ENCODE results near the gene TPM2.

DNA sequence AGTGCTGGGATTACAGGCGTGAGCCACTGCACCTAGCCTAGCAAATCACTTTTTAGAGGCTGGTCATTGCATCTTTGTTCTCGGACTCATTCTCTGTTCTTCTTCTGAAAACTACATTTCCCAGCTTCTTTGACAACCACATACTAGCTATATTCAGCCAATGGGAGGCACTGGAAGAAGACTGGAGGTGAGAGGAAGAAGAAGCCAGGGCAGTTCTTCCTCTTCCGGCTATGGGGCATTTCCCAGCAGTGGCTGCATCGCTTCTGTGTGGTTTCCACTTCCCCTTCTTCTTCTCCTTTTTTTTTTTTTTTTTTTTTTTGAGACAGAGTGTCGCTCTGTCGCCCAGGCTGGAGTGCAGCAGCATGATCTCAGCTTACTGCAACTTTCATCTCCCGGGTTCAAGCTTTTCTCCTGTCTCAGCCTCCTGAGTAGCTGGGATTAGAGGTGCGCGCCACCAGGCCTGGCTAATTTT, 7.1 kb upstream of the UBAP1 start:
- PRO-cap: no peak
- RAMPAGE, long total RNA, 3 experiments: no peak in any of the 3 experiments

- PRO-cap: no peak
- RAMPAGE, long total RNA, 3 experiments: no peak in any of the 3 experiments
Measured at GRCh38 chr9:34197749-34198898, 19.3 kb downstream of the UBAP1 start.

DNA sequence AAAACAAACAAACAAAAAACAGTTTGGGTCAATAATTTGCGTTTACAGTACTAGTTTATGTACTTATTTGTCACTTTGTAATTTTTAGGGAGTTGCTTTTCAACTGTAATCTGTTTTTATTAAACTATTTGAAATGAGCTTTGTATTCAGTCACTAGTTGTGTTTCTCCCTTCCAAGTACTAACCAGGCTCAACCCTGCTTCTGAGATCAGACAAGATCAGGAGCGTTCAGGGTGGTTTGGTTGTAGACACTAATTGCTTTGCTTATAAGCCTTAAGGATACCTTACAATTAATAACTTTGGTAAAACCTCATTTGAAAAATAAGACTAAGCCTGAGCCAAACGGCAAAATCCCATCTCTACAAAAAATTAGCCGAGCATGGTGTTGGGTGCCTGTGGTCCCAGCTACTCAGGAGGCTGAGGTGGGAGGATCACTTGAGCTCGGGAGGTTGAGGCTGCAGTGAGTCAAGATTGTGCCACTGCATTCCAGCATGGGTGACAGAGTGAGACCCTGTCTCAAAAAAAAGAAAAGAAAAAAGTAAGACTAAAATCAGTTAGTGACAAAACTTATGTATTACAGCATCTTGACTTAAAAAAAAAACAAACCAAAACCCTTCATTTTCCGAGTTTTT, 27.3 kb downstream of the UBAP1 start:
- PRO-cap: no peak
- RAMPAGE, long total RNA, 3 experiments: no peak in any of the 3 experiments

DNA sequence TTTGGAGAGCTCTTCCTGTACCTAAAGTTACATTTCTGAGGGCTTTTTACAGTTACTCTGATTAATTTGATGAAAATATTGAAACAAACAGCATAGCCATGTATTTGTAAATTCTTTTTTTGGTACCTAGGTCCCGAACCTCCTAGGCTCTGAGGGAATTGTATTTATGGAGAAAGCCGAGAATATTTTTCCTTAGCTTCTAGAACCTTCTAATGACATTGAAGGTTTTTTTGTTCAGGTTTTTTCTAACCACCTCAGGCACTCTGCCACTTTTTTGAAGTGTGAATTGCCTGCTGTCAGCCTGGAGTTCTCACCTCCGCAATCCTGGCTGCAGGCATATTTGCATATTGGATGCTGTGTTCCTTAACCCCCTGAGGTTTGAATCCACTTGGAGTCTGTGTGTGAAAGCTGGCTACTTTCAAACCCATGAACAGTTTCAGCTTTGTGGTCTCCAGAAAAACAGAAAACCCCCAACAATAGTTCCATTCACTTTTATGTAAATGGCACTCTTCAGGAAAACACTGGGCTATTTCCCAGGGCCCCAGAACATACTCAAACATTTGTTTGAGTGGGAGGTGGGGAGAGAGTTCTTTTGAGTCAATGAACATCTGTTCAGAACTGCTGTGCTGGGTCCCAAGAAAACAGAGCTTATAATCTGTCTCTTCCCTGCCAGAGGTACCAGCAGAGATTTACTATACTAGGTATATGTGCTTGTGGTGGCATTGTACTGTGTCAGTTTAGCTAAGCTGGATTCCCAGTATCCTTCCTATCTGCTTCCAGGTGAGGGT, 4.9 kb downstream of the NUDT2 start:
- PRO-cap: unidirectional peak, plus-strand start at position 615 of the sequence
- RAMPAGE, long total RNA, 3 experiments: no peak in any of the 3 experiments

- PRO-cap: no peak
- RAMPAGE, long total RNA, 3 experiments: no peak in any of the 3 experiments
Measured at GRCh38 chr9:34432021-34432739, 26.2 kb downstream of the FAM219A start.

GRCh38 chr9:34513276-34514018, 9.3 kb downstream of the ENHO start:
- PRO-cap: no peak
- RAMPAGE, long total RNA, 3 experiments: no peak in any of the 3 experiments

- PRO-cap: no peak
- RAMPAGE, long total RNA, 3 experiments: no peak in any of the 3 experiments
Measured at GRCh38 chr9:34612739-34613198, 872 bp upstream of the RPP25L start.

GRCh38 chr9:34644691-34645205, 1.7 kb upstream of the GALT start:
- PRO-cap: no peak
- RAMPAGE, long total RNA, 3 experiments: no peak in any of the 3 experiments

DNA sequence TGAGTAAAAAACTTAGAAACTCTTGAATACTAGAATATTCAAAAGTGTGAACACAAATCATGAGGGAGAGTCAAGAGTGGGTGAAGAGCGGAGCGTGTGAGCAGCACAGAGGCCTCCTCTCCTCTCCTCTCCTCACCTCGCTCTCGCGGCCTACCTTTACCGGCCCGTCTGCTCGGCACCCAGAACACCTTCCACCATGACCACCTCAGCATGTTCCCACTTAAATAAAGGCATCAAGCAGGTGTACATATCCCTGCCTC, 21.3 kb upstream of the FAM205C start:
- PRO-cap: unidirectional peak, plus-strand start at position 135 of the sequence
- RAMPAGE, long total RNA, 3 experiments: no peak in any of the 3 experiments

GRCh38 chr9:35060619-35061298, 11.7 kb downstream of the VCP start:
- PRO-cap: no peak
- RAMPAGE, long total RNA, 3 experiments: no peak in any of the 3 experiments

DNA sequence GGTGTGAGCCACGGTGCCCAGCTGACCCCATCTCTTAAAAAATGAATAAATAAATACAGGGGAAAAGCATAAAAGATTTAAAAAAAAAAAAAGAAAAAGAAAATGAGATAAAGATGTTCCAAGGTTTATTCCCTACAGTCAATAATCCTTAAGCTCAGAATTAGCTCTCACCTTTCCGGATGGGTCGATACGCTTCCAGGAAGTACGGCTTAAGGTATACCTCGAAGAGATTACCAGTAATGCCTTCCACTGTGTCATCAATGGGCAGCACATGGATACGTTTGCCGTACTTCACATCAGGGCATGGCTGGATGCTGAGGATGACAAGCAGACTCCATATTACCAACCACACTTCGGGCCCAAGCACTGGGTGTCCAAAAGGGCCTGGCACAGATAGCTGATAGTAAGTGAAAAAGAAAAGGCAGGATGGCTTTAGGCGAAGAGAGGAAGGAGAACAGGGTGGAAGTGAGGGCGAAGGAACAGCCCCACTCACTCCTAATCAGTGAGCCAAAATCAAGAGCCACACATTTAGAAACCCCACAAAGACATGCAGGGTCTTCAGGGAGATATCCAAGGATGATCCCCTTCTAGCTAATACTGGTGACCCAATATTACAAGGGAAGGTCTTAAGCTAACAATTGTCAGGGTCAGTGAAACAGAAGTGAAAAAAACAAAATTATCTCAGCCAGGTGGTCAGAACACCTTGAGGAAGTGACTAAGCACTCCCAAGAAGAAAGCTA, 5.8 kb downstream of the VCP start:
- PRO-cap: no peak
- RAMPAGE, long total RNA, 3 experiments: no peak in any of the 3 experiments

- PRO-cap: no peak
- RAMPAGE, long total RNA, 3 experiments: no peak in any of the 3 experiments
Measured at GRCh38 chr9:35162866-35163414, 1.1 kb downstream of the UNC13B start.

- PRO-cap: no peak
- RAMPAGE, long total RNA, 3 experiments: no peak in any of the 3 experiments
Measured at GRCh38 chr9:35603485-35603916, 1.6 kb upstream of the TESK1 start.

- PRO-cap: bidirectional peak, plus-strand start at chr9:35604420, minus-strand start at chr9:35604047
- RAMPAGE, long total RNA, 3 experiments: no peak in any of the 3 experiments
Measured at GRCh38 chr9:35604104-35604990, 715 bp upstream of the TESK1 start.

- PRO-cap: bidirectional peak, plus-strand start at chr9:35690123, minus-strand start at chr9:35689925
- RAMPAGE, long total RNA, 3 experiments: start-site peak on the minus strand in 3 of 3 experiments, at chr9:35689826-35689962 at its widest, 634 to 1,050 reads per replicate
Measured at GRCh38 chr9:35689482-35690065, at the start of gene TPM2. TSS of gene TPM2 (minus strand) at chr9:35689925.

- PRO-cap: no peak
- RAMPAGE, long total RNA, 3 experiments: no peak in any of the 3 experiments
Measured at GRCh38 chr9:35695850-35696543, 6.3 kb upstream of the TPM2 start.

GRCh38 chr9:35697167-35697851, 7.6 kb upstream of the TPM2 start:
- PRO-cap: no peak
- RAMPAGE, long total RNA, 3 experiments: no peak in any of the 3 experiments

GRCh38 chr9:35722616-35723048, 9.4 kb downstream of the TLN1 start:
- PRO-cap: no peak
- RAMPAGE, long total RNA, 3 experiments: start-site peak on the minus strand in 1 of 3 experiments, at chr9:35722862-35722979 at its widest, 34 reads per replicate

DNA sequence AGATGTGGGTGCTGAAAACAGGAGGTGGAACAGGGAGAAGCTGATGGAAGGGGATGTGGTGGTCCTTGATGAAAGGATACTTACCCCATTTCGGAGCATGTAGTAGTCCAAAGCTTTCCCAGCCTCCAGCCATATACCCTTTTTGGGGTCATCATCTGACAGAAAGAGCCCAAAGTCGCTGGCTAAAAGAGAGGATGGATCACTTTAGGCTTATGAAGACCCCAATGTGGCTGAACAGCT, 6.9 kb downstream of the TLN1 start:
- PRO-cap: no peak
- RAMPAGE, long total RNA, 3 experiments: no peak in any of the 3 experiments

DNA sequence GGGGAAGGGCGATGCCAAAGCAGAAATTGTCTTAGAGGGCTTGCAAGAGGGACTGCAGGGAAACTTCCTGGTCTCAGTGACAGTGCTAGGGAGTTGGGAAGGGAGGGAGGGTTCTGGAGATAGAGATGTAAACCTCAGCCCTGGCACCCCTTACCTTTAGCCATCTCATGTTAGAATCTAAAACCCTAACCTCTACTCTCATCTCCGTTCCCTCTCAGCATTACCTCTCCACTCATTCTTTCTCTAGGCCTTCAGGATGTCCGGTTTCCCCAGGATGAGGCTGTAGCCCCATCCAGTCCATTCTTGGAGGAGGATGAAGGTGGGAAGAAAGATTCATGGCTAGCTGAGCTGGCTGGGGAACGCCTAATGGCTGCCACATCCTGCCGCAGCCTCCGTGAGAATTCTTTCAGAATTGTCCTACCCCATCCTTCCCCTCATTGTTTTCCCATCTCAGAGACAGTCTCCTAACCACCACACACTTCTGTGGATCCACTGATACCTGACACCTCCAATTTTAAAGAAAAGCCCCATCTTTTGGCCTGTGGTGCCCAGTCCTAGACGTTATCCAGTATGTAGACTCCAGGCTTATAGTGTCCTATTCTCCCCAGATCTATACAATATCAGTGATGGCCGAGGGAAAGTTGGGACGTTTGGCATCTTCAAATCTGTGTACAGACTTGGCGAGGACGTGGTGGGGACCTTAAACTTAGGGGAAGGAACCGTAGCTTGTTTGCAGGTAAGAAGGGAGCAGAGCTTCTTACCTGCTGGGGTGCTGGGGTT, 2.1 kb downstream of the RGP1 start:
- PRO-cap: no peak
- RAMPAGE, long total RNA, 3 experiments: start-site peak on the plus strand in 1 of 3 experiments, centred at position 541 of the sequence, 8 reads per replicate

Measured in tibial nerve (tissue), 3 donors.